T47D (cell line): ENCODE measurements around a stretch of chr7.

DNA sequence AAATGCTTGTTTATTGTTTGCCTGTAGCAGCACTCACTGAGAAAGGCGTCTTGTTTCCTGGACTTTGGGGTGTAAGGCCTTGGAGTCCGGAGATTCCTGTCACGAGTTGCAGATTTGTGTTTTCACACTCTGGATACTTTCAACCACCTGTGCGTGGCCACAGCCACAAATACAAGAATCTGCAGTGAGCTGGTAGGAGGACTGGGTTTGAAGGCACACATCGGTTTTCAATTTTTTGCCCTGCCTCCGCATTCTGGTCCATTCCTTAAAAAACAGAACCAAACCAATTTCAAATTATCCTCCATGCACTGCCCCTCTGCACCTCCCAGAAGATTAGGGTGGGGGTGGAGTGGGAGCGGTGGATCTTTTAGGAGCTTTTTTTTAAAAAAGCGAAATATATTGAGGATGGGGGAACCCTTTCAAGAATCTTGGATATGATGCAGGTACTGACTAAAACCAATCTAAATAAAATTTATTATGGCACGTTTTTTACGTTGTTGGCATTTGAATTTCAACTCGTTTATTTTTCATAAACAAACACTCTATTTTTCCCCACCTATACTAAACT is 719 bp downstream of the EXOC4 start:
- RRBS: no CpG with 5 or more reads among the region's 11 CpGs

GRCh38 chr7:133990630-133990920 is 136.6 kb upstream of the LRGUK start:
- RRBS: no CpG with 5 or more reads among the region's 4 CpGs

DNA sequence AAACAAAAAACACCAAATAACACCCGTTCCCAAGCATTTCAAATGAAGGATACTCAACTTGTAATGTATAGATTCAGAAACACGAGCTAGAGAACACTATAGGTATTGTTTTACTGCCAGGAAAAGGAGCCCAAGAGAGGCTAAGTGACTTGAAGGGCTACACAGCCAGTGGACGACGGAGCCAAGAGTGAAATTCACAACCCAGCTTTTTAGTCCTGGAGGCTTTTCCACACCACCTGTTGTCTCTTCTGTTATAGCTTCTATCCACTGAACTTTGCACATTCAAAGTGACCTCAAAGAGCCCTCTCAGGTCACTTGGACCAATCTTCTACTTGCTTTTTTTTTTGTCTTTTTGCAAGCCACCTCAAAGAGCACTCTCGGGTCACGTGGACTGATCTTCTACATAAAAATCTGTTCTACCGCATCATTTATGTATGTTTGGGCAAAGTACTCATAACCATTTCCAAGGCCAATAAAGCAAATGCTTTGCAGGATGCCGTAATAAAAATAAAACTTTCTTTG is 1.0 kb downstream of the SLC35B4 start:
- RRBS: no CpG with 5 or more reads among the region's 8 CpGs

DNA sequence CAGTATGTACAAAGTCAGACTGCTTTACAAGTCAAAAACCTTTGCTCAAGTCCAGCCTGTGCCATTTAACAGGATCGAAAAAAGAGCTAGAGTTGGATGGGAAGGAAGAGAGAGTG is 693 bp downstream of the SLC35B4 start:
- RRBS: no CpG with 5 or more reads among the region's 1 CpG

DNA sequence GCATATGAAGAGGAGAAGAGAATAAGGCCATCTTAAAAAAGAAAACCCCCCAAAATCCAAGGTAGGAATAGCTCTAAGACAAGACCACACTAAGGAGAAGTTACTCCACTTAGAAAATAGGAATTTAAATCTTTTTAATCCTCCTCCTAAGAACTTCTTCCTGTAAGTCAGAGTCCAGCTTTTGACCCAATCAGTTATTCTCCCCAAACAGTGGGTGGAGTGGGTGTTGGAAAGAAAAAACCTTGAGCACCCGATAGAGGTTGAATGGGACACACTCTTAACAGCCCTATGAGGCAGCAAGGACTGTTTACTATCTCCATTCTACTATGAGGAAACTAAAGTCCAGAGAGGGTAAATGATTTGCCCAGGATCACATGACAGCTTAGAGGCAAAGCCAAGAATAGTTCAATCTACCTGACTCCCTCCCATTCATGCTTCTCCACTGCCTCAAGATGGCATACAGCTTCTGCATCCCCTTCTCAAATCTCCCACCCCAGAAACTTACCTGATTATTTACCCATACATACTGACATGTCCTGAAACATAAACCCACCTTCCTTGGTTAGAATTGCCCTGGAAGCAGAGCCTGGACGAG is 57.5 kb upstream of the SLC35B4 start:
- RRBS: no CpG with 5 or more reads among the region's 2 CpGs

- RRBS: no CpG with 5 or more reads among the region's 4 CpGs
Observed at GRCh38 chr7:134531748-134532702, 4.7 kb downstream of the AKR1B10 start.

DNA sequence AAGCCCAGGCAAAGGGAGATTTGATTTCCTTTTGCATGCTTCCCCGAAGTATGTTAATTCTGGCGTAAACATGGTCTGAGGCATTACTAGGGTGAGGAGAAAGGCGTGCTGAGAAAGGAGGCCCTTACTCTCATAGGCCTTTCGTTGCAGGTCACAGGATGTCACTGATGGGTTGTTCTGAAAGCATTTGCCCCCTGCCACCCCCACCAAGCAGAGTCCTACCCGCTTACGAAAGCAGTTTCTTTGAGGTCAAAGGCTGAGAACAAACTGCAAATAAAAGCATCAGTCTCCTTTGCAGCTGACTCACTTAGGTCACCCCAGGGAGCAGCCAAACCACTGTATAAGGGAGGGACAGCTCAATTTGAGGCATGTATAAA is 57.1 kb downstream of the BPGM start:
- RRBS: no CpG with 5 or more reads among the region's 6 CpGs

- RRBS: no CpG with 5 or more reads among the region's 5 CpGs
Observed at GRCh38 chr7:134719297-134719674, 60.1 kb upstream of the CALD1 start.

DNA sequence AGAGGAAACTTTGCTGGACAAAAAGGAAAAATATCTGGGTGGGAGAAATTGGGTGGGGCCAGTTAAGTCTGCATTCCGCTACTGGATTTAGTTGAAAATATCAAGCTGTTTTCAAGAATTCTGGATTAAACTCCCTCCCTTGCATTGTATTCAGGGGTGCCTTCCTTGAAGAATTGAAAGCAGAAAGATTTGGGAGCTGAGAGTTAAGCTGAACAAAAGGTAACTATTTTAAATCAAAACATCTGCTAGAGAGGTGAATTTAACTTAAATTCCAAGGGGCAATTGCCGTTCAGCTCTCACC is 34.1 kb upstream of the CALD1 start:
- RRBS: no CpG with 5 or more reads among the region's 2 CpGs

- RRBS: no CpG with 5 or more reads among the region's 6 CpGs
Observed at GRCh38 chr7:134813724-134814504, 34.5 kb downstream of the CALD1 start.

DNA sequence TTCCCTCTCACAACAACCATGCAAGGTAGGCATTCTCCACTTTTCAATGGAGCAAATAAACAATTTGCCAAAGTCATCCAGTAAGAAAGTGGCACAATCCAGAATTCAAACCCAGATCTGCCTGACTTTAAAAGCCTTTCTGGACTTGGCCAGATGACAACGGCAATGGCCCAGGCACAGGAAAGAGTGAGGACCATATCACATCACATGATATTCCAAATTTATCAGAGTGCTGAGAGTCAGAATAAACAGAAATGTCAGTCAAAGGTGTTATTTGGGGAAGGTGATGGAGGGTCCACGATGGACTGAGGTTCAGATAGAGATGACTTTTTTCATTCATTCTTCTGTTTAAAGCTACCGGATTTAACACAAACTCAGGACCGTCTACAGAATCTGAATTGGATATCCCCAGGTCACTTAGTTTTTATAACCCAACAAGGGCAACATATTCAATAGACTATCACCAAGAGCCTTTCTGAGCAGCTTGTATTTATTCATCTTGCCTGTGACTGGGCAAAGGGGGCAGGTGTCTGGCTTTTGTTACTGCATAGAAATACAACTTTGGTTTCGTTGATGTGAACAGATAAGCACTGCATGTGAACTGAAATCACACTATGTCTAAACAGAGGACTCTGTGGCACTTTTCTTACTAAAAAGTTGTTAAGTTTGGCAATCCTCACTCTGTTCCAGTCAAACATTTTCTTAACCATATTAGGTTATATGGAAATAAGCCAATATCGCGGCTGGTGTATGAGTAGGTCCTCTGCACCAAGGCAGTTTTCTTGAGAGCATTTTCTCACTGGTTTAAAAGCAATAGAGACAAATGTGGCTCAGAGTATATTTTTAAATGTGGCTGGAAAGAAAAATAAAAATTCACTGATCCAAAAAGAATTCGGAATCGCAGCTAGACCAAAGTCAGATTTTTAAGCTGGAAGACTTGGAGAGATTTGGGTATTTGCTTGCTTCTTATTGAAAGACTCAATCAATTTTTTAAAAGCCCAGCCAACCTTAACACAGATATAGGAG is 48.3 kb downstream of the CALD1 start:
- RRBS: no CpG with 5 or more reads among the region's 9 CpGs

DNA sequence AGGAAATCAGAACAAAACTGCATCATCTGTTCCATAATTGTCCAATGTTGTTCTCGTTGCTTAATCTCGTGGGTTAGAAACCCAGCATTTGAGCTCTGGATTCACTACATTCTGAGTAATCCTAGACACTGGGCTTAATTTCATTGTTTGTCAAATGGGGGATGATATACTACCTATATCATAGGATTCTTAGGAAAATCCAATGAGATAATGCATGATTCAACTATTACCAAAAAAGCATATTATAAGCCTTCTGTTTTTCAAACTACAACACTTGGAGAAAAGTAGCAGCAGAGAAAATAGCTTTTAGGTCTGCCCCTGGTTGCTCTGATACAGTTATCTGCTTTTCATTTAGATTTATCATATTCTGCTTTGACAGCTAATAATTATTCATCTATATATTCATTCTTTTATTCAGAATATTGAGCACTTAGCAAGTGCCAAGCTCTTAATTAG is 49.1 kb downstream of the CALD1 start:
- RRBS: no CpG with 5 or more reads among the region's 2 CpGs

DNA sequence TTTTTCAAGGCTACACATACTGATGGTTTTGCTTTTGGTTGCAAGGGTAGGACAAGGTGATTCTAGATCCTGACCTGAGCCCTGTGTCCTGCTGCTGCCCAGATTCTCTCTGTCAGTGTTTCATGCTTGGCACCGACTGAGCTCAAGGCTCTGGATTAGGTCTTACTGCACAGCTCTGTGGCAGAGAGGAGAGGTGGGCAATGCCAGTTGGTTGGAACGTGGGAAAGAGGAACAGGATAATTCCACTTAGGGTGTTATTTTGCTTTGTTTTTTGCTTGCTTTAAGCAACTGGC is 55.7 kb downstream of the CALD1 start:
- RRBS: no CpG with 5 or more reads among the region's 2 CpGs

DNA sequence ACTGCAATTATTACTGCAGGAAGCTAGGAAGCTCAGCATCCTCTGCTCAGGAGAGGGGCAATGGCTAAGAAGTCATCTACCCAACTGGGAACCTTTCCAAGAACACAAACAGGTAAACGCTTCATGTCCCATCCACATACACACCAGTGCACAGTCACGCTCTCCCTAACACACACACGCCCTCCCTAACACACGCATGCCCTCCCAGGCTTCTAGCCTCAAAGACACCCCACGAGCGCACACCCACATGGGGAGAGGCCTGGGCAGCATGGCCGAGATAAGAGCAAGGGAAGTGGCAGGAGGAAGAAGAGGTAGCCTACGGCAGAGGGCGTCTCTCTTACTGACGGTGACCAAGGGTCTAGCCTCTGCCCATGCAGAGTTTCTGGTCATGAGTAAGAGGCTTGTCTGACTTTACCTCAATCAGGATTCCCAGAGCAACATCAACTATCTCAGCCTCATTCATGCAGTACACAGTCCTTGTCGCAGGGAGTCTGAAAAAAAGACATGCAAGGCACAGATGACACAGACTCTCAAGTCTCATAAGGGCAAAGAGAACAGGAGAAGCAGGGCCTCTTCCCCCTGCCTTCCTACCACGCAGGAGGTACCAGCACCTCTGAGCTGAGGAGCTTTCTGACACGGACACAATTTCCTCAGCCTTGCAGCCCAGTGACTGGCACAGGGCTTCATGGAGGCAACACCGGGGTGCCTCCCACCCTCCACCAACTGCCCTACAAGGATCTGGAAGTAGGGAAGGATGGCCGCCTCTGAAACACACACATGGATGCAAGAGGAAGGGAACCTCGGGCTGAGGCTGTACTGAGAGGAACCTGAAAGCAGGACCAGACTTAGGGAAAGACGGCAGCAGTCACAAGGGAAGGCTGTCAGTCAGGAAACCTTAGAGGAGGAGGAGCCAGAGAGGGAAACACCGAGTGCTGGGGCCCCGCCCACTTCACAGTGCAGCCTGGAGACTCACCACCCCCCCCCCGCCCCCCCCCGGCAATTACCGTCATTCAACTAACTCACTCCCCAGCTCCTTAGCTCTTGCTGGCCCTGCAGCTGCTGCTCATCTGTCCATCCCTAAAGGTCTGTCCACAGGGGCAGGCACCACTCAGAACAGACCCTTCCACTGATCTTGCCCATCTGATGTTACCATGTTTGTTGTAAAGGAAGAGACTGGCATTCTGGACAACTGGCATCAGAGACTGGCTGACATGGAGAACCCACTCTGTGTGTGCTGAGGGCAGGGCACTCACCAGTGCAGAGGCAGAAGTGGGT is 2.8 kb downstream of the CYREN start:
- RRBS: no CpG with 5 or more reads among the region's 22 CpGs

DNA sequence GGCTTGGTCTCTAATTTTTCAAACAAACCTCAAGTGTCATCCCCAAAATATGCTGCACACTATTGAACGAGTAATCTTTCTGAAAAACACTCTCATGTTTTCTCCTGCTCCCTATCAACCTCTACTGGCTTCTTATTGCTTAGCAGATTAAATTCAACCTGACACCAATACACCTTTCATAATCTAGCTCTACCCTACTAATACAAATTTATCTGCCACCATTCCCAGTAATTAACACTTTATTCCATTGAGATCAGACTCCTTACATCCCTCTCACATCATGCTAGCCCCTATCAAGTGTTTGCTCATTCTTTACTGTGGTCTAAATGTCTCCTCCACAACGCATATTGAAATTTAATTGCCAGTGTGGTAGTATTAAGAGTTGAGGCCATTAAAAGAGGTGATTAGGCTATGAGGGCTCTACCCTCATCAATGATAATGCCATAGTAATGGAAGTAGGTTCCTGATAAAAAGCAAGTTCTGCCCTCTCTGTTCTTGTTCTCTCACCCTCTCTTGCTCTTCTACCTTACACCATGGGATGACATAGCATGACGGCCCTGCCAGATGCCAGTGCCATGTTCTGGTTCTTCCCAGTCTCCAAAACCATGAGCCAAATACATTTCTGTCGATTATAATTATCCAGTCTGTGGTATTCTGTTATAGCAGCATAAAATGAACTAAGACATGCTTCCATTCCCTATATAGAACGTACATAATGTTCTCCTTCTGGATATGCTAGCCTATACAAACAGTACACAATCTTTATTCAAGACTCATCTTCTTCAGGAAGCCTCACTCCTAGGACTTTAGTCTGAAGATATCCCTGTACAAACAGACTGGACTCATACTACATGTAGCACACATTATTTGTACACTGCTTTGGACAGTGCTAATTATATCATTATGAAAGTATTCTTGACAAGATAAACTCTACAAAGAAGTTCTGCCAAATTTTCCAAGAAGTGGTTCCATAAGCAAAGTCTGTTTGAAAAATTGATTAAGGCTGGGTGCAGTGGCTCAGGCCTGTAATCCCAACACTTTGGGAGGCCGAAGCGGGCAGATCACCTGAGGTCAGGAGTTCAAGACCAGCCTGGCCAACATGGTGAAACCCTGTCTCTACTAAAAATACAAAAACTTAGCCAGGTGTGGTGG is 8.0 kb downstream of the CNOT4 start:
- RRBS: no CpG with 5 or more reads among the region's 7 CpGs

GRCh38 chr7:135509158-135509618 is 714 bp downstream of the CNOT4 start:
- RRBS: no CpG with 5 or more reads among the region's 9 CpGs

DNA sequence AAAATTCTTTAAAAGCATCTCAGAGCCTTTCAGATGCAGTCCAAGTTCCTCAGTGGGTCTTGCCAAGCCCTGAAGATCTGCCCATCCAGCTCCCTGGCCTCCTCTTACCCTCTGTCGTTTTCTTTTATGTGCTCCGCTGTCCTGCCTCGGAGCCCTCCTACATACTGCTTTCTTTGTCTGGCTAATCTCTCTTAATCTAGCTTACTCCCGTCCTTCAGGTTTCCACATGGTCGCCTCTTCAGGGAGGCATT is 30.4 kb downstream of the SLC13A4 start:
- RRBS: no CpG with 5 or more reads among the region's 5 CpGs

- RRBS: no CpG with 5 or more reads among the region's 26 CpGs
Observed at GRCh38 chr7:135706099-135707241, 21.5 kb downstream of the SLC13A4 start.

GRCh38 chr7:135977700-135977843 is 413 bp upstream of the MTPN start:
- RRBS: no CpG with 5 or more reads among the region's 3 CpGs

DNA sequence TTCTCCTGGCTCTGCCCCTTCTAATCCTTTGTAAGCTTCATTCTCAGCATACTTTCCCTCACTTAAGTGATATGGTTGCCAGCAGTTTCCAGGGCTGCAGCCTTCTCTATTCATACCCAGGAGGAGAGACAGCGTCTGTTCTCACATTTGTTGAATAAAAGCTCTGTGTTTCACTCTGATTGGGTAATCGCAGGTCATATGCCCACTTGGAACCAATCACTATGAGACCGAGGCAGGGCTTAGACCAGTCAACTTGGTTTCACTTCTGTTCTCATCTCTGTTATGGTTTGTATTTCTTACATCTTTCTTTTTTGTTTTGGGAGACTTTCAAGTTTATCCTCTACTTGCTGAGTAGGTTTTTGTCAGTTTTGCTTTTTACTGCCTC is 109.6 kb upstream of the MTPN start:
- RRBS: no CpG with 5 or more reads among the region's 3 CpGs